Subcutaneous preadipocyte (primary cell): ENCODE results near the genes L2HGDH and PSMC6.

- CAGE, long polyA plus RNA, result no peak
Measured at GRCh38 chr14:50201956-50202316, 29.4 kb downstream of the SOS2 start.

GRCh38 chr14:50311468-50312436 is at the start of gene L2HGDH:
TSS of gene L2HGDH (minus strand) at chr14:50312229.
- CAGE, long polyA plus RNA, result start-site peak on the plus strand at chr14:50312316-50312374, 54 and 29 reads in 2 replicates

- CAGE, long polyA plus RNA, result no peak
Measured at GRCh38 chr14:50666783-50667114, 1.4 kb downstream of the SAV1 start.

DNA sequence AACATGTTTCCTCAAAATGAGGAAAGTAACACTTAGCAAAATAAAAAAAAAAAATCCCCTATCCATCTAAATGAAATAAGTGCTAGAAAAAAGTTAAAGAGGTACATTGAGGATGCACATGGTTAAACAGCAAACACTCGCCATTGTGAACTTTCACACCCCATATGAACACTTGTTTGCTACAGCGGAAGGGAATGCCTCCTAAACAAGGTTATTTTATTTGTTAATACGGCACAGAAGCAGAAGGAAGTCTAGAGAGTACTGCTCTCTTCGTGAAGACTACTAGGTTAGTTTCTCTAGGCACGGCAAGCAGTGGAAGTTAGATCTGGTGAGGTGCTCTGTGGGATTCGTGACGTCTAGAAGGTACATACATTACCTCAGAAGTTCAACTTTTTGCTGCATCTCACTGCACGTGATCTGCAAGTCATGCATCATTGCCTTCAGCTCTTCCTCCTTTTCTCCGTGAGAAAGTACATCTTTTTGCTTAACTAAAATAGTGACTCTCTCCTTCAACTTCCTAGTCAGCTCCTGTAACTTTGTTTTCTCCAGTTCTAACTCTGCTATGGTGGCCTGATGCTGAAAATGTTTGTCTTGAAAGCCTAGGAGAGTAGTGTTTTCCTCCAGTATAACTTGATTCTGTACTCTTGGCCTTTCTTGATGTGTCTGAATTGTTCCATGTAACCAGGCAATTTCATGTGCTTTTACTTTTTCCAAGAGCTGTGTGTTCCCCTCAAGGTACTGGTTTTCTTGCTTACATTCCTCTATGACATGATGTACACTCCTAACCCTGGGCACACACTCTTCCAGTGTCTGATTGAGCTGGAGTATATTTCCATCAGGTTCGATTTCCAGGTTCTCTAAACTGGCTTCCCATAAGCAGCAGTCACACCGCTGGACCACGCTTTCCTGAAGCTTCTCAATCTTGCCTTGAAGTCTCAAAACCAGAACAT is 74.6 kb downstream of the NIN start:
- CAGE, long polyA plus RNA, result no peak

DNA sequence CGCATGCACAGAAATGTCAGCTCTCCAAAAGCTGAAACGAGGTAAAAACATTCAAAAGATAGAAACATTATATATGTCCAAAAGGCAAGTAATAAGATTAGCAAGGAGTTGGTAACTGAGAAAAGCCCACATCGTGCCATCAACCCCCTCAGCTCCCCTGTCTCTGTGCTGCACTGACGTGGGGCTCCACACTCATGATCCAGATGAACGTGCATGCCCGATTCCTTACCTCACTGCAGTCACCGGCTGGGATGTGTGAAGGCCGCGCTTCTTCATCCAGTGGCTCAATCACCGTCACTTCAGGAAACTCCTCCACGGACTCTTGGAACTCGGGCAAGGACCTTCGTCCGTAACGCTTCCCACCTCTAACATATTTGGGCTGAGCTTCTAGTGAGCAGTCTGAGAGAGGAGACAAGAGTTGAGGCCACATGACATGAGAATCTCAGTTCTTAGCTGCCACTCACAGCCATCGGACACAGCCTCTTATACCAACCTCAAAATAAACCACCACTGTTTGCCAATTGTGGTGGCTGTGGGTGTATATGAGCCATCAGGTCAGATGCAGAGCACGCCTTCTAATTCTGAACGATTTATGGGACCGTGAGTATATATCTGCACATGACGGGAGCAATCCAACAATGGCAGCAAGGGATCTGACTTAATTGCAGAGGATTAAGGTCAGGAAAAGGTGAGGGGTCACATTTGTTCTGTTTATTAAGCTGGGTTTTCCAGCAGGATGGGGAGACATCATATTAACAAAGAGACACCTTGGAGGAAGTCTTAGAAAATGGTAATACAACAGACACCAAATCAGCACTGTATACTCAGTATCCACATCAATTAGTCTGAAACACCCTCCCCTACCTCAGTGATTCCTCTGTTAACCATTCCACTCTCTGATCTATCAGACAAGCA is 38.2 kb downstream of the NIN start:
- CAGE, long polyA plus RNA, result no peak

- CAGE, long polyA plus RNA, result no peak
Measured at GRCh38 chr14:50935420-50935909, 8.8 kb downstream of the PYGL start.

GRCh38 chr14:51004458-51004893 is 60.2 kb upstream of the PYGL start:
- CAGE, long polyA plus RNA, result no peak

GRCh38 chr14:51337261-51337756 is 97.3 kb downstream of the TMX1 start:
- CAGE, long polyA plus RNA, result no peak

DNA sequence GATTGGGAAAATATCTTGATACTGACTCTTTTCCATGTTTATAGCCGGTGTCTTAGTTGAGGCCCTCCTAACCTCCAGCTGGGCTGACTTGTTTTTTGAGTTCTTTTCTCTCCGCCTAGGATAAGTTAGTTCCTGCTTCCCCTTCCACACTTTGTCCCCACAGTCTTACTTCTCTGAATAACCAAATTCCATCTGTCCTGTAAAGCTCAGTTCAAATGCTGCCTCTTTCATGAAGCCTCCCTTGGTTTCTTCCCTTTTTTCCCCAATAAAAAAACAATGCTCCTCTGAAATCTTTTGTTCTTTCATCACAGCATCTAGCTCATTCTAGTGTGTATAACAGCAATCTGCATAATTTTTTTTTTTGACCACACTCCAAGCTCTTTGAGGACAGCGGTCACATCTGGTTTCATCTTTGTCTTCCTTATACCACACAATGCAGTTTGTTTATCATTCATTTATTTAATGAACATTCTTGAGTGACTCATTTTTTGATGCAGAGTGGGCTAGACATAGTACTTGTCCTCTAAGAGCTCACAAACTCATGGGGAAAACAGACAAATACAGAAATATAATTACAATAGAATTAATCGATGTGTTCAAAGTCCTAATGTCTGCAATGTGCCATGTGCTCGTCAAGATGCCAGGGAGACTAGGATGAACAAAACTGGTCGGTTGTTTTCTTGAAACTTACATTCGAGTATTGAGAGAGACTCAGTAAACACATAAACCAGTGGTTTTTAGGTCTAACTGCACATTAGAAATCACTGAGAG is 7.3 kb downstream of the GNG2 start:
- CAGE, long polyA plus RNA, result no peak

GRCh38 chr14:51872474-51873000 is 12.1 kb downstream of the GNG2 start:
- CAGE, long polyA plus RNA, result no peak

- CAGE, long polyA plus RNA, result no peak
Measured at GRCh38 chr14:52052478-52052928, 16.4 kb downstream of the NID2 start.

DNA sequence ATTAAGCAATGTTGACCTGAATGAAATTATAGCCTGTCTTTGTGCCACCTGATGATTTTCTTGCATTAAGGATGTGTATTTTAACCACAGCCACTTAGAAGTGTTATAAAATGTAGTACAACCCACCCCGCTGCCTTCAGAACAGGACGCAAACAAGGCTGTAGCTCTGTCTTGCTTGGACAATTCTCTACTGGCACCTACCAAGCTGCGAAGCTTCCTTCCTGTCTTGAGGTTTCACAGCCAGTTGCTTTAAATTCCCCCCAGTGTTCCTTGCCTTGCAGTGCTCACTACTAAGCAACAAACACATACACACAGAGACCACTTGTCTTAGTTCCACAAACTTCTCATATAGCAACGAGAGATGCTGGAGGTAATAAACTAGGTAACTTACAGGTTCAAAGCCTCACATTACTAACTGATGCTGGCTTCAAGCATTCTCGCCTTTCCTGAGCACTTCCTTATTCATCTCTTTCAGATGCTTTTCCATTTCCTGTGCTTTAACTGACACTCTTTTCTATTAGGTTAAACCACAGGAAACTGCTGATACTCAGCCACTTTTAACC is 91.5 kb upstream of the PTGDR start:
- CAGE, long polyA plus RNA, result no peak

DNA sequence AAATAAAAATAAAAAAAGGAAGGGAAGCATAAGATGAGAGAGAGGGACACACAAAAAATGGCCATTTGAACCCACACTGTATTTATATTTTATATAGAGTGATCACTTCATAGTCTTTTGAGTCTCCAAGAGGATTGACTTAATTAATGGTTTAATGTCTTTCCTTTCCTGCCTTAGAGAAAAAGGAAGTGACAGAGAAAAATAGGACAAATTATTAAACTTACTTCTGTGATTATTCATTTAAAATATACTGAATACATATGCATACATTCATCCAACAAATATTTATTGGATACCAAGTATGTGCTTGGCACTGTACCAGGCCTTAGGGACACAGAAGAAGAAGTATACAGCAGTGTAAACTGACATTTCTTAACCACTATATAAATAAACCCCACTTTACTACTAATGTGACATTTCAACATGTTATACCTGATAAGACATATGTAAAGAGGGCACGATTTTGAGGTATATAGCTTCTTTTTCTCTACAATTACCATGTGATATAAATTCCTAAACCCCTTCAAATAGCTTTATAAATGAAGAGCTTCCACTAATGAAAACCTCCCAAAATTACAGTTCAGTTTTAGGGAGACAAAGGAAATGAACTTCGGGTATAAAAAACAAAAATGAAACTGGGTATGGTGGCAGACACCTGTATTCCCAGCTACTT is 53.6 kb downstream of the ERO1A start:
- CAGE, long polyA plus RNA, result no peak

- CAGE, long polyA plus RNA, result no peak
Measured at GRCh38 chr14:52706739-52708020, at the start of gene PSMC6. TSS of gene PSMC6 (plus strand) at chr14:52707200.

DNA sequence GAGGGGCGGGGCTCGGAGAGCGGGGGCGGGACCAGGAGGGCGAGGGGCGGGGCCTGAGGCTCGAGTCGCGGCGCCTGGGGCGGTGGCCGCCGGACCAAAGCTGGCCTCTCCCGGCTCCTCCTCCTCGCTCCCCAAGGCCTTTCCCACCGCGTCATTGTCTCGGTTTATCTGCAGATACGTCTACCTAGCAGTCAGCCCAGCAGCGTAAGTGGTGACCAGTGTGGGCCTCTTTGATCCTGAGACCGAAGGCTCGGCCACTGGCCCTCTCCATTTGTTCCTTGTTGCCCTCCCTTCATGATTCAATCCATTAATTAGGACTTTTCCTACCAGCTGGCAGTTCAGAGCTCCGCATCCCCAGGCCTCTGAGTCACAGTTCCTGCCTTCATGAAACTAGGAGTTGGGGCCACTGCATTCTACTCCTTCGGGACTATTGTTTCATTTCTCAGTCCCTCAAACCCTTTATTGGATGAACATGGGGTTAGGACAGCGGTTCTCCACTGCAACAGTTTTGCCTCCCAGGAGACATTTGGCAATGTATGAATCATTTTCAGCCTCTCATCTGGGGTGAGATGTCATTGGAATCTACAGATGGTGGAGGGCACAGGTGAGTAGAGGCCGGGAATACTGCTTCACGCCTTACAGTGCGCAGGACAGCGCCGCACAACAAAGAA is 451 bp upstream of the GNPNAT1 start:
- CAGE, long polyA plus RNA, result no peak

GRCh38 chr14:52954412-52955020 is 3.7 kb upstream of the FERMT2 start:
- CAGE, long polyA plus RNA, result no peak

- CAGE, long polyA plus RNA, result no peak
Measured at GRCh38 chr14:53152278-53153133, 617 bp downstream of the DDHD1 start.

- CAGE, long polyA plus RNA, result no peak
Measured at GRCh38 chr14:53879611-53880480, 76.8 kb downstream of the BMP4 start.

- CAGE, long polyA plus RNA, result no peak
Measured at GRCh38 chr14:54299383-54300012, 97.3 kb upstream of the CDKN3 start.

DNA sequence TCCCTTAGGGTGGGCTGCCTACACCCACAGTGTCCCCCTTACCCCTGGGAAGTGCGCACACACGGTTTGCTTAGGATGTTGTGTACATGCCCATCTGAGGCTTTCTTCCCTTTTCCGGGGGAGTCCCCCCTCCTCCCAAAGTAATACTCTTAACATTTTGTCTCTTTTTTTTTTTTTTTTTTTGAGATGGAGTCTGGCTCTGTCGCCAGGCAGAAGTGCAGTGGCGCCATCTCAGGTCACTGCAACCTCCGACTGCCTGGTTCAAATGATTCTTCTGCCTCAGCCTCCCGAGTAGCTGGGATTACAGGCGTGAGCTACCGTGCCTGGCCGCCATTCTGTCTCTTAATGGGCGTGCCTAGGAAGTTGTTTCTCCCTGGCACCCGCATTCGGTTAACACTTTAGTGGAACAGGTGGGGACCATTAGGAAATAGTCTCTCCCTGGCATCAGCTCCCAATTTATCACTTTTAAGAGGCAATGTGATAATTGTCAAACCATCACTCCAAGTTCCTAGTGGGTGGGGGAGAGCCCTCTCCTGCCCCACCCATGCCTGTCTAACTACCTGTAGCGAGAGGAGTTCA is 4.6 kb upstream of the GMFB start:
- CAGE, long polyA plus RNA, result no peak